Measurements from ENCODE around the genes LAMTOR5, CHI3L2, ST7L and RHOC.

DNA sequence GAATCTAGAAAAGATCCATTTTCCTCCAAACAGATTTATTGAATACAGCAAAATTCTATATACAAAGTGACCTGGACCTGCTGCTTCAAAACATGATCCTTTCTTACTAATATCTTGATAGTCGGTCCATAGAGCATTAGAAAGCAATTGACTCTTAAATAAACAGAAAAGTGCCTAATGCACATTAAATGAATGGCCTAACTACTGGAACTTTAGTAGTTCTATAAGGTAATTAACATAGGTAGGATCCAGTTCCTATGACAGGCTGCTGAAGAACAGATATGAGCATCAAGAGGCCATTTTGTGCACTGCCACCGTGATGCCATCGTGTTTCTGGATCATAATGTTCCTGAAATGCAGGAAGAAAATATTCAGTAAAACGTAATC lies 6.3 kb downstream of the LAMTOR5 start:
- RAMPAGE, total RNA: no peak

- RAMPAGE, total RNA: start-site peak on the minus strand at chr1:110407642-110407690, 388 and 76 reads in 2 replicates
Observed at GRCh38 chr1:110407118-110408443, at the start of gene LAMTOR5. TSS of gene LAMTOR5 (minus strand) at chr1:110407694.

GRCh38 chr1:110440667-110441257 lies 10.2 kb upstream of the PROK1 start:
- RAMPAGE, total RNA: no peak

- RAMPAGE, total RNA: no peak
Observed at GRCh38 chr1:110477305-110477504, 26.3 kb downstream of the PROK1 start.

GRCh38 chr1:110643856-110644260 lies 30.9 kb downstream of the KCNA3 start:
- RAMPAGE, total RNA: no peak

GRCh38 chr1:111227292-111227944 lies at the start of gene CHI3L2:
TSS of gene CHI3L2 (plus strand) at chr1:111227713.
- RAMPAGE, total RNA: no peak

DNA sequence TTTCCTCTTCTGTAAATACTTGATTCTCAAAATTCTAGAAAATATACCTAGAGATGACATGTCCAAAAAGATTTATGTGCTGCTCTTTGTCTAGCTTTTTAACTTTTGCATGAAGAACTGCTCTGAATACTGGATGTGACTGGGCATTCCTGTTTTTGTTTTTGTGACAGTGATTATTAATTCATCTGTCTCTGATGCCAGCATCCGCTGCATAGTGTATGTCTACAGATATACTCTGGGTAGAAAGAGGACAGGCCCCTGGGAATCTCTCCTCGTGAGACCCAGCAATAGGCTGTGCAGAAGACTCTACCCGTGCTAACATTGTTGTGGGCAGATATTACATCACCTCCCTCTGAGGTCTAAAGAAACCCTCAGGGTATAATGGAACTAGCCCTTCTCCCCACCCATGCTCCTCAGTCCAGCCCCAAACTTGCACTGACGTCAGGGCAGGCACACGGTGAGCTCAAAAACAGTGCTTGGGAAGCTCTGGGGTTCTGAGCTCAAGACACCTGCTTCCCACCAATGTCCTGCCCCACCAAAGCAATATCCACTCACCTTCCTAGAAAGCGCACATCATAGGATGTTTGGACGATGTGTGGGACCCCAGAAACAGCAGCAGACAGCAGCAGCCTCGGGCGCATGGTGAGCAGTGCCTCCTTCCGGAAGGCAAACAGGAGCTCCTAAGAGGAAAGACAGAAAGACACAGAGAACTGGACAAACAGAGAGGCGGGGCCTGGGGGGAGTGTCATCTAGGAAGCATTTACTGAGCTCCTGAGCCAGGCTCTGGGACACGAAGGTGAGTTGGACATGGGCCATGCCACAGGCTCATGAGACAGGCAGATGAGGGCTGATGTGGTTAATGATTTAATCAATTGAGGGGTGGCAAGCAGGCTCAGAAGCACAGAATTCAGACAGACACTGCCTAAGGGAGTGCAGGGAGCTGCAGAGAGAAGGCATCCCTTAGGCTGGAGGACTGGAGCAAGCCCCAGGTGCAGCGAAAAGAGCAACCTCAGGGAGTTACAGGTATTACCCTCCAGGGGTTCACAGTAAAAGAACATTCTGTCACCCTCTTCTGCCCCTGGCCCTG lies 4.8 kb downstream of the OVGP1 start:
- RAMPAGE, total RNA: no peak

GRCh38 chr1:111648686-111649409 lies 29.3 kb downstream of the RAP1A start:
- RAMPAGE, total RNA: no peak

DNA sequence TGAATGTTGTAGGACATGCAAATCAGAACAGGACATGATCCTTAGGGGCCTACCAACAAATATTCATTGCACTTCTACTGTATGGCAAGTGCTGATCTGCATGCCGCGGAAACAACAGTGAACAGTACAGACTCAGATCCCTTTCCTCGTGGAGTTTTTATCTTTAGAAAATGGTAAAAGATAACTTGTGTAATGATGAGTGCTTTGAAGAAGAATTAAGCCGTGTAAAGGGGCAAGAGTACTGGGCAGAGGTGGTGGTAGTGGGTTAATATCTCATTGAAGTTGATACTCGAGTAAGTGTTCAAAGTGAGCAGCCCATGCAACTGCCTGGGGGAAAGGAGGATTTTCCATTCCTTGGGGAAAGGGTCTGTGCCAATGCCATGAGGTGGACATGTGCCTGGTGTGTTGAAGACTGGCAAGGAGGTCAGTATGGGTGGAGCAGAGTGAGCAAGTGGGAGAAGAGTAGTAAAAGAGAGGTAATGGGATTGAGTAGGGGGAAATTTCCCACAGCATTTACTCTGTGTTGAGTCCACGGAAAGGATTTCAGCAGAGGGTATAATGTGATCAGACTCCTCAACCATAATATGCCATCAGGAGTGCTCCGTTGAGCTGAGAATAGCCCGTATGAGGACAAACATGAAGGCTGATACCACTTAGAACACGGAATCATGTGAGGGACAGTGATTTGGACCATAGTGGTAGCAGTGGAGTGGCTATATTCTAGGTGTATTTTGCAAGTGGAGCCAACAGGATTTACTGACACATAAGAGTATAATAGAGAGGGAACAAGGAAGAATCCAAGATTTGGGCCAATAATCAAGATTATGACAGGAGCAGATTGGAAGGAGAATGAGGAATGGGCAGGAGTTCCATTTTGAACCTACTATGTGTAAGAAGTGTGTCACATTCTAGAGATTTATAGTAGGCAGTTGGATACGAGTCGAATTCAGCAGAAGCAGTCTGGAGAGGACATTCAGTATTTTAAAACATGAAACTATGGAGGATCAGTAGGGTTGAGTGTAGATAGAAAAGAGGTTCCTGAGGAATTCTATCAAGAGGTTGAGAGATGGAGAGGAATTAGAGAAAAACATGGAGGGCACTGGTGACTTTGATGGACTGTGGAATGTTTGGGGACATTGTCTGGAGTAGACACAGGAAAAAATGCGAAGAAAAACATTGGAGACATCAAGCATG lies 22.0 kb downstream of the INKA2 start:
- RAMPAGE, total RNA: no peak

DNA sequence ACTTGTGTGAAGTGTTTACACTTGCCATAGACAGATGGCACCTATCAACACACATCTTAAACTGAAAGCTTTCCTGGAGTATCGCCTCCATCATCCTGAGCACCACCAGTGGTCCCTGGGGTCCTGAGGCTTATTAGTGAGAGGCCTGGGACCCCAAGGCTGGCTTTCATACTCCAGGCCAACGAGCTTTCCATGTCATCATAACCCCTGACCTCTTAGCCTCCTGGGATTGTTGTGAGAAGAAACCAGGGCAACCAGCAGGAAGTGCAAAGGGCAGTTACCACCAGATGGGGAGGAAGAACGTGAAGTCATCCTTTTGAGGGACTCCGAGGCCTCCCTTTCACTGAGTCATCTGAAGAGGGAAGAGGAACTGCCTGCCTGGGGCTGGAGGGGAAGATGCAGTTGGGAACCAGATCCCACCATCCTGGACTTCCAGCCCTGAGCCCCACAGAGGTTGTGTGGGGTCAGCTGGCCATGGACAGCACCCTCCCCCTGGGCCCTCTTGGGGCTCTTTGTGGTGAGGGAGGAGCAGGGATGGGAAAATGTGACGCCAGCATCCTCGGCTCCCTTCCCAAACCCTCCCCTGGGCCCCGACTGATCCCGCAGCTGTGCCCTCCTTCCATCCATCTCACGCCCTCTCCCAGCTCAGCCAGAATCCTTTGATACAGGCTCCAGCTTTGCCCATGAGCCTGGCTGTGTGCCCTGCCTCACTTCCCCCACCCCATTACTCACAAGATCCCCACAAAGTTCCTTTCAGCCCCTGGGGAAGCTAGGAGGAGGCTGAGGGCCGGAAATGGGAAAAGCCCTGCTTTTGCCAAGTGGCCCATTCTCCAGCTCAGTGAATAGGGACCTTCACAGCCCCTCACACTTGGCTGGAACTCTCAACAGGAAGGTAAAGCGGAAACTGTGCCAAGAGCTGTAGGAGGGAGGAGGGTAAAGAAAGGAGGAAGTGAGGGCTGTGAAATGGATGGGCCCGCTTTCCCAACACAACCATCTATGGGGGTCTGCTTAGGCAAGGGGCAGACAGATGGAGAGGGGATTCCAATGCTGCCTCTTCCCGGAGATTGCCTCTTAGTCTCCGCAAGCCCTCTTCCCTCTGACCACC lies 5.6 kb downstream of the INKA2 start:
- RAMPAGE, total RNA: no peak

- RAMPAGE, total RNA: no peak
Observed at GRCh38 chr1:111892052-111892612, 97.3 kb downstream of the KCND3 start.

DNA sequence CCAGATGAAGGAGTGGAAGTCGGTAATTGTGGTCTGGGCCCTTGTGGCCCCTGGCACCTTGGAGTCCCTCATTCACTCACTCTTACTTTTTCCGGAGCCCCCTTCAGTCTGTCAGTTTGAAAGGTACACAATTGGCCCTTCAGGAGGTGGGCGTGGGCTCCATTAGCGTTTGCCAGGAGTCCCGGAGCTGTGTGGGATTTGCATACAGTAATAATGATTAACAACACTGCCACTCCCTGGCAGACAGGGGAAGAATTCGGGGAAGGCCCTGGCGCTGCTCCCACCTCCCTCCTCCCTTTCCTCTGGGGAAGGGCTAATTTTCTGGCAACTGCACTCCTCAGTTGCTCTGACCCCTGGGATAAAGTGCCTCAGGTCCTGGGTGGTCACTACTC lies 1.9 kb upstream of the KCND3 start:
- RAMPAGE, total RNA: no peak

DNA sequence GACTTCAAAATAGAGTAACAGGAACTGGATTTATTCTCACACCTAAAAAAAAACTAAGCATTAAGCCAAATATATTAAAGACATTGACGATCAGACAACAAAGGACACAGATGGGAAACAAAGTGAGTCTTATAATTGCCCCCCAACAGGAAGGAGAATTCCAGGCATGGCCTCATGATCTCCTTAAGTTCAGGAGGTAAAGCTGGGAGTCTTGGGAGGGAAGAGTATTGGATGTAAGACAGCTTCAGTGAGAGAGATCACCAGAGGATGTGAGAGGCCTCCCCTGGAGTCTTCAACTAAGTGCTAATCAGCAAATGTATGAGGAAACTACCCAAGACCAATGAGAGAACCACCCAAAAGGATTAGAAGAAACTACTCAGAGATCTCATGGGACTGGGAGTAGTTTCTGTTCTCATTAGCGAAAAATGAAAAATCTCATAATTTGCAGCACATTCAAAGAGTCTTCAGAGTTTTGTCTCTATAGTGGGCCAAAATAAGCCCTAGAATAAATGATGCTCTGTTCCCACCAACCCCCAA lies 36.7 kb upstream of the WNT2B start:
- RAMPAGE, total RNA: no peak

DNA sequence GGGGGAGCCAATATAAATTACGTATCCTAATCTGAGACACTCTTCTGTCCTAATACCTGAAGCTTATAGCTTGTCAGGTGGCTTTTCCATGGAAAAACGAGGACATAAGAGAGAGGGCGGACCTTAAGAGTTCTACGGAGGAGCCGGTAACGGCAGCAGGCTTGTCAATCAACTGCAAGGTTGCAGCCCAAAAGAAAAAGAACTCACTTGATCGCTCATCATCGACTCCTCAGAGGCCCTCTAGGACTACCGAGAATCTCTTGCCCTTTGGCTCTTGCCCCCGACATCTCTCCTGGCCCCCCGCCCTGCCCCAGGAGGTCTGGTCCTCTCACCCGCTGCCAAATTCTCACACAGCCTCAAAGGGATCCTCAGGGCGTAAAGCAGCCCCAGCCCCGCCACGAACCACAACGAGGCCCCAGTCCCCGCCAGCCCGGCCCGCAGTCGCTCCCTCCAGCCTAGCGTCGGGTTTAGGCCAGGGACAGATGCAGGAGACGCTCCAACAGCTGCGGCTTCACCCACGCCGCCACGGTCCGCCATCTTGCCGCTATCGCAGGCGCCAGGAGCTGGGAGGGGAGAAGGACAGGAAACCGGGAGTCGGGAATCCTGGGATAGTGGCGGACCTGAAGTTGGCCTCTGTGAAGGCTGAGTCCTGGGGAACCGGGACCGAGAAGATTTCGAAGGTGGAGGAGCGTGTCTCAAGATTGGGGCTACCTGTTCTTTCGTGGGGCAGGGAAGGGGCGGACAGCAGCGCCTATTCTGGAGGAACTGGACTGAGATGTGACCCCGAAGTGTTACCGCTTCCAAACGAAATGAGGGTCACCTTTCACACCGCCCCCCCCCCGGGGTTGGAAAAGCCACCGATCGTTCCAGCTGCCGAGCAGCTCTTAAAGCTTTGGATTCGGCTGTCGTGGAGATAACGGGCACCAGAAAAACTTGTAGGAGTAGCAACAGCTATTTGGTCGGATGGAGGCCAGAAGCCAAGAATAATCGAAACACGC lies at the start of gene ST7L:
TSS of gene ST7L (minus strand) at position 565 of the 998 bp plus-strand sequence.
- RAMPAGE, total RNA: no peak

- RAMPAGE, total RNA: no peak
Observed at GRCh38 chr1:112674768-112675823, 637 bp downstream of the MOV10 start.

- RAMPAGE, total RNA: start-site peak on the minus strand at chr1:112707096-112707133, 373 and 1,083 reads in 2 replicates
Observed at GRCh38 chr1:112707045-112707704, at the start of gene RHOC. TSS of gene RHOC (minus strand) at chr1:112707127.

DNA sequence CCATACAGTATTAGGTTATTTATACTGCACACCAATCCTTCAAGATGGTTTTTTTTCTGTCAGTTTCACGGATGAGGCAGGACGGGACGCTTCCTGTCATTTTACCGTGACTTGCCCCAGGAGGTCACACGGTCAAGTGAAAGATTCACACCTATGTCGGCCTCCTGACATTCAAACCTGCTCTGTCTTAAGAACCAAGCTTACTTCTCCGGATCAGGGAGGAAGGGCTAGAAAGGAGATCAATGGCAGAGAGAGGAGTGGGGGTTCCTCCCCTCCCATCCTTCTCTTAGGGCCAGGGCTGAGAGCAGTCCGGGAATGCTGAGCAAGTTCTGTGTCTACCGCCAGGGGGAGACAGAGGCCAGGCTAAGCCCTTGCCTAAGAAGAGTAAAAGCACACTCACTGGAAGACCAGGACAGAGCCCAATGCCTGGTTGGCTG lies 992 bp upstream of the PPM1J start:
- RAMPAGE, total RNA: no peak

DNA sequence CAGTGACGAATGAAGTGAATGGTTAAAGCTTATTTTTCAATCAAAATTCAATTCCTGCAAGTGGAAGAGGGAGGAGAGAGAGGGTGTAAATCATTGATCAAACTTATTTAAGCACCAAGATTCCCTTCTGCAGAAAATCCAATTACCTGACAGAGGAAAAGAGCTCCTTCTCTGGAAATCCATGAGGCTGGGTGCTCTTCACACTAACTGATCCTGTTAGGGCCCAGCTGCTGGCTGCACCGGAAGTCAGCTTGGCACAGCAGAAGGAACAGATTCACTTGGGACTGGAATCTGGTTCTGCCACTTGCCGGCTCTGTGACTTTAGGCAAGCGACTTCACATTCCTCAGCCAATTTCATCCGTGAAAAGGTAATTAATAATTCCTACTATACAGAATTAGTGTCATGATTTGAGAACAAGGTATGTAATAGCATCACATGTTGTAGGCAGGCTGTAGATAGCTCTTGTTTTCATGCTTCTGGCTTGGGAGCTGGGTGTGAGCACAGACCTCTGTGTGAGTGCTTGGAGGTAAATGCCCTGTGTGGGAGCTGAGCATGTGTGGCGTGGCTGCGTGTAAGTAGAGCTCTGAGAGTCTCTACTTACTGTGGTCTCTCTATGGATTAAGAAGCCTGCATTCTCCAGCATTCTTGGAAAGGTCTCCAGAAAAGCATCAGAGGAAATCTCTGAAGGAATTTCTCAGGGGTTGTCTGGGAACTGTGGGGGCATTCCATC lies 43.8 kb downstream of the TAFA3 start:
- RAMPAGE, total RNA: no peak

DNA sequence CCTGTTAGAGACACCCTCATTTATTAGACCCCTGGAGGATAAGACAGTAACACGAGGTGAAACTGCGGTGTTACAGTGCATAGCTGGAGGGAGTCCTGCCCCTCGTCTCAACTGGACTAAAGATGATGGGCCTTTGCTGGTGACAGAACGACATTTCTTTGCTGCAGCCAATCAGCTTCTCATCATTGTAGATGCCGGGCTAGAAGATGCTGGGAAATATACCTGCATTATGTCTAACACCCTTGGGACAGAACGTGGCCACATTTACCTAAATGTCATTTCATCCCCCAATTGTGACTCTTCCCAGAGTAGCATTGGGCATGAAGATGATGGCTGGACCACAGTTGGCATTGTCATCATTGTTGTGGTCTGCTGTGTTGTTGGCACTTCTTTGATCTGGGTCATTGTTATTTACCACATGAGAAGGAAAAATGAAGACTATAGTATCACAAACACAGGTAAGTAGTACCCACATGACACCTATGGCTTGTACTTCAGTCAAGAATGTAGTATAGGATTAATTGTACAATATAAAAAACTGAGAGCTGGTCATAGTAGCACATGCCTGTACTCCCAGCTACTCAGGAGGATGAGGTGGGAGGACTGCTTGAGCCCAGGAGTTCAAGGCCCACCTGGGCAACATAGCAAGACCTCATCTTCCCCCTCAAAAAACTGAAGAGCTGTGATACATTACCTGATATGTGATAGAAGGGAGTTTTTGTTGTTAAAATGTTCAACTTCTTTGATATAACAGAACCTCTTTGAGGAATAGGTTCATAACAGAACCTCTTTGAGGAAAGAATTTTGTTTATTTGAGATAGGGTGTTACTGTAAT lies 41.6 kb downstream of the LRIG2 start:
- RAMPAGE, total RNA: no peak

GRCh38 chr1:113438194-113438753 lies 48.0 kb downstream of the MAGI3 start:
- RAMPAGE, total RNA: no peak

Data from foreskin keratinocyte (primary cell).